ENCODE measurements around the genes TNIP1 and G3BP1.

DNA sequence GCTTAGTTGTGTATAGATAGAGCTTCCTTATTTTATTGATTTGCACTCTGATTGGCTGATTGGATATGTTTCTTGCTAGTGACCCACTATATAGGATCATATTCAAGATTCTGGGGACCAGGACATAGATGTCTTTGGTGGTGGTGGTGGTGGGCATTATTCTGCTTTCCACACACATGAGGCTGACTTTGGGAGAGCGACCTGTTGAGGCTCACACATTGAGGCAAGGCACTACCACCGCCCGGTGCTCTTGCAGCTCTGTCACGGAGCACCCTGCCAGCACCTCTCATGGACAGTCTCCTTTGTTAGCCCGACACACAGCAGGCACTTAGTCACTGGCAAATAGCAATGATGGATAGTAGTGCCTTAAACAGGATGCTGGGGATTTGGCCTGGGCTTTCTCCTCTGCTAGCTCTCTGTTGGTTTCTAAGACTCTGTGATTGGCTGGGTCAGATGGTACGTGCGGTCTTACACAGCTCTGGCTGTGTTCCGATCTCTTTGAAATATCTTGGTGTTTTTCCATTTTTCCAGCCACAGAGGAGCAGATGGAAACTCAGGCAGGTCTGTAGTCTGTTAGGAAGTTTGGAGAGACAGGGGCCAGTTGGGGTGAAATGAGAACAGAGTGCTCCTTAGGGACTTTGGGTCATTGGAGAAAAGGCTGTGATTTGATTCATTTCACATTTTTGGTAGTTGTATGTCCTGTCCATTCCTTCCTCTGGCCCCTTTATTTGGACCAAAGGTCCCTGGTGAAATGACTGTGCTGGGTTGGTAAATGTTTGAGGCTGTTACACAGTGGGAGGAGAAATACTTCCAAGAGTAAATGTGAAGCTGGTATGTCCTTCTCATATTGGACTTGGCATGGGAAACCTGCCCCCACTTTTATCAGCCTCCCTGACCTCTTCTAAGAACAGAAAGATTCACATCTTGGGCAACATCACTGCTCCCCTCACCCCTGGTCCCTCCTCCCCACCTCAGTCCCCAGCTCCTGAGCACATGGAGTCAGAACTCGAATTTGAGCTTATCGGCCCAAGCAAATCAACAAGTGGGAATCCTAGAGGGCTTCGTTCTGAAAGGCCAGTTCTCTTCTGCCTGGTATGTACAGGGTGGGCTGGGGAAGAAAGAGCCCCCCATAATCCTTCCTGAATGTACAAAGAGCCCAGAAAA, 3.3 kb downstream of the SMIM3 start:
- PRO-cap, 2 experiments, result peak in 2 of 2 experiments; most common plus-strand start position 534 of the sequence (in 2); most common minus-strand start position 304 of the sequence (in 2)

GRCh38 chr5:150860359-150860932, 14.1 kb downstream of the IRGM start:
- PRO-cap, 2 experiments, result no peak in any of the 2 experiments

DNA sequence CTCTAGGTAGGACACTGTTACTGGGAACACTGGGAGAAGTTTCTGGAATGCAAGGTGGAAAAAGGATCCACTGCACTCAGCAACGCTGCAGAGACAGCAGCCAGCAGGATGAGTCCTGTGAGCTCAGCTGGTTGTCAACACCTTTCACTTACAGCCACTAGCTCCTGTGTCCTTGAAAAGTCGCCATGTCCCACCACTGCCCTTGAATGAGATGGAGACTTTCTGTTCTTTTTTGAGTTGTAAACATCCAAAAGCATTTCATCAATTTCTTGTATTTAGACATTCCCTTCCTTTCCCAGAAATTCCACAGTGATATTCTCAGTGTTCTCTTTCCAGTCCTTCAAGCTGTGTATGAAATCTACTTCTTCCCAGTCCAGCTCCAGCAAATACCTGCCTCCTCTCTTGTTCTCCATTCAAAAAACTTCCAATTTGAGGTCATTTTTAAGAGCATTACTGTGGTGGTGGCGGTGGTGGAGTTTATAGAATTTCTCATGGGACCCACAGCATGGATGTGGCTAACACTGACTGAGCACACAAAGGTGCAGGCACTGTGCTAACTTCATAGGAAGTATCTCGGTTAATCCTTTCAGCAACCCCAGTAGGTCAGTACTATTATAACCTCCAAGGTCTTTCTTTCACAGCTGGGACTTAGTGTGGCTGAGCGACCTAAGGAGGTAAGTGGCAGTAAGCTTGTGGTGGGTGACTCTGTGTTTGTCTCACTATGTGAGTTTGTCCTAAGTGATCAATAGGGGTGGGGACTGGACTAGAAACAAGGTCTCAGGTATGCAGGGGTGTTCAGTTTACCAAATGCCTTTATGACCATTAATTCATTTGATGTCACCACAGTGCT, 15.0 kb upstream of the GPX3 start:
- PRO-cap, 2 experiments, result no peak in any of the 2 experiments

DNA sequence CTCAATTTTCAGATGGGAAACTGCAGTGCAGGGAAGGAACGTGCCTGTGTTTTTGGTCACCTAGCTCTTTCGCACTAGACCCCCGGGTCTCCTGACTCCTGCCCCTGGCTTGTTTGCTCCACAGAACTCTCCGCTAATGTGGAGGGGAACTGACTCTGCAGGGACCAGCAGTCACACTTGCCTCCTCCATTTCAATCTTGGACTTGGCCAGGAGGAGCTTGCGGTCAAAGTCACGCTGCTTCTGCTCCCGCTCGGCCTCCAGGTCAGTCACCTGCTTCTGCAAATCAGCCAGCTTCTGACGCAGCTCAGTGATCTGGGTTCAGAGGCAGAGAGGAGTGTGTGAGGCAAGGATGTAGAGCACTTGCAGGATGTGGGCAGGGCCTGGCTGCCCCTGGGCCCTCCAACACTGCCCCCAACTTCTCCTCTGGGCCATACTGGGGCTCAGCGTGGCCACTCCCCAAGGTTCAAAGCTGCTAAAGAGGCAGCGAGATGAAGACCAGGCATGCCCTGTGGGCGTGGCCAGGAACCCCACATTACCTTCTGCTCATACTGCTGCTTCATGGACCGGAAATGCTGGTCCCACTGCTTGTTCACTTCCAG, 22.1 kb downstream of the GPX3 start:
- PRO-cap, 2 experiments, result peak in 1 of 2 experiments; most common plus-strand start position 322 of the sequence (in 1); most common minus-strand start position 138 of the sequence (in 1)

GRCh38 chr5:151080408-151081725, at the start of gene TNIP1:
Gene TNIP1 (minus strand): TSS chr5:151081034.
- PRO-cap, 2 experiments, result peak in 2 of 2 experiments; most common plus-strand start chr5:151080556 (in 2); most common minus-strand start chr5:151081034 (in 2)

DNA sequence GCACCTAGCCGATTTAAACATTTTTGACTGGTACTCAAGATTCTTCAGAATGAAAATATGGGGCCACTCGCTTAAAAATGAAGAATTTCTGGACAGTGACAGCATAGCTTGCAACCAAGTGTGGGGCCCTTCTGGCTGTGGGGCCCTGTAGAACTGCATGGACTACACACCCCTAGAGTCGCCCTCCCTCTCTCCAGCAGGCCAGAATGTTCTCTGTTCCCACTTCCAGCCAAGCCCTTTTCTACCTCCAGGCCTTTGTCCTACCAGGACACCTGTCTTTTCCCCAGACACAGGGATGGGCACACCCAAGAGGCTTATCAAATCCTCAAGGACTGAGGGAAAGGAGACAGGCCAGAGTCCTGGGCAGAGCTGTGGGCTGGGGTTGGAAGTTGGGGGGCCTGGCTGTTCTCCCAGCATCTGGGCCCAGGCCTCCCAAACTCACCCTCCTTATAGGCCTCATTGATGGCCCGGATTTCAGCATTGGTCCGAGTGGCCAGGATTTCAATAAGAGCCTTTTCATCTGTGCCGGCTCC, 38.1 kb upstream of the TNIP1 start:
- PRO-cap, 2 experiments, result no peak in any of the 2 experiments

DNA sequence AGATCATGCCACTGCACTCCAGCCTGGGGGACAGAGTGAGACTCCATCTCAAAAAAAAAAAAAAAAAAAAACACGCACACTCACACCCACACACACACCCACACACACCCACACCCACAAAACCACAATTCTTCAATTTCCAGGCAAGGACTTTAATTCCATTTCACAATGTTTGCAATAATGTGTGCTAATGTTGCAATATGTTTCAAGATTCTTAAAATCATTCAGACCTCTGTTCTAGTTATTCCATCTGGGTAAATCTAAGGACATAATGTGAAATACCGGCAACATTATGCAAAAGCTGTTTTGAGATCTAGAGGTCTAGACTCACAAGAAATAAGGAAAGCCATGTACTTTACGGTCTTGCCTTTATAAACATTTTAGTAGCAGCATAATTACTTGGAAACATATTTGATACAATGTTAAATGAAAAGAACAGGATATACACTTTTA, 28.2 kb downstream of the CCDC69 start:
- PRO-cap, 2 experiments, result no peak in any of the 2 experiments

- PRO-cap, 2 experiments, result no peak in any of the 2 experiments
These were observed 6.7 kb downstream of the SLC36A1 start for GRCh38 chr5:151454040-151454633.

- PRO-cap, 2 experiments, result peak in 1 of 2 experiments; most common minus-strand start chr5:151686390 (in 1)
These were observed 510 bp downstream of the SPARC start for GRCh38 chr5:151686326-151686483.

DNA sequence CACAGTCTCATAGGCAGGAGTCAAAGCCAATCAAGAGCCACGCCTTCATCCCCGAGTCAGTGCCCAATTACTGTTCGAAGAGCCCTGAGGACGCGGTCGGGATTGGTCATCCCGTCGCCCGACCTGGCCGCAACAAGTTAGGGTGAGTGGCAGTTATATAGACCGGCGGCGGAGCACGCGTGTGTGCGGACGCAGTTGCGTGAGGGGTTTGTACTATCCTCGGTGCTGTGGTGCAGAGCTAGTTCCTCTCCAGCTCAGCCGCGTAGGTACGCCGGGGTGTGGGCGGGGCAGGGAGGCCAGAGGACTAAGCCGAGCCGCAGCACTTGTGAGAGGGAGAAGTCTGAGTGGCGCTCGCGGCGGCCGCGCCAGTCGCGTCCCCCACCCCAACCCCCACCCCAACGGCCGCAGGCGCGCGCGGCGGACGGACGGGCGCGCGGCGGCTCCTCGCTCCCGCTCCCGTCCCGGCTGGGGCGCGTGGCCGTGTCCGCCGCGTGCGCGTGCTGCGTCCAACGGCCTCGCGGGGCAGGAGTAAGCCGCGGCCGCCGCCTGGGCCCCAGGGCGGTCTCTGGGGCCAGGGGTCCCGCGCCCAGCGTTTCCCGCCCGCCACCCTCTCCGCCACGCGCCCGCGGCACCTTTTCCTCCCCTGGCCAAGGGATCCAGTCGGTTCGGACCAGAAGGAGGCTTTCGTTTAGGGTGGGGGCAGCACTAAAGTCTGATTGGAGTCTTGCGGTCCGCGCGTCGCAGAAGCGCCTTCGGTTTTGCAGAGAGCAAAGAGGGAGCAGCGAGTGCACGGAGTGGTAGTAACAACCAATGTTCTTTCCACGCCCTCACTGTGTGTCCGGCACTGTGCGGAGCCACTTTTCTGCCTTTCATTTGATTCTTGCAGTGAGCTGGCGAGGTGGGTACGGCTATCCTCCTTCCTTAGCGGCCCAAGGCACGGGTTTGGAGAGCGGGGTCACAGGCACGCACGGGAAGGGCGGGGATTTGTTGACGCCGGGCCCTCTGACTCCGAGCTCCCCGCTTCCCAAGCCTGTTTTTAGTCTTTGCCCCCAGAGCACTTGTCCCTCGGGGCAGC, at the start of gene G3BP1:
TSS of gene G3BP1 (plus strand) at position 184 of the 1,075 bp plus-strand sequence.
- PRO-cap, 2 experiments, result peak in 2 of 2 experiments; most common plus-strand start position 335 of the sequence (in 2); most common minus-strand start position 342 of the sequence (in 1)

DNA sequence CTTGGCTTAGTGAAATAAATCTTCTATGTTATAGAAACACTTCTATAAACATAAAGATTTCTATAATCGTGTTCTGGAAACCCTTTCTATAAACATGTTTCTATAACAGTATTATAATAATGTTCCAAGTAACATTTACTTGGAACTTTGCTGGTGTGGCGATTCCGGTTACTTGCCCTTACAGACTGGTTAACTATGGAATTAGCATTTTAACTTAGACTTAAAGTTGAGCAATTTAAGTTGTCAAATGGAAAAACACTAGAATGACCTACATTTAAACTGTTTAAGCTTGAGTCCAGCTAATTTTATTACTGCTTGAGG, 1.8 kb downstream of the G3BP1 start:
- PRO-cap, 2 experiments, result no peak in any of the 2 experiments

GRCh38 chr5:153495377-153495719, 4.9 kb downstream of the GRIA1 start:
- PRO-cap, 2 experiments, result no peak in any of the 2 experiments

DNA sequence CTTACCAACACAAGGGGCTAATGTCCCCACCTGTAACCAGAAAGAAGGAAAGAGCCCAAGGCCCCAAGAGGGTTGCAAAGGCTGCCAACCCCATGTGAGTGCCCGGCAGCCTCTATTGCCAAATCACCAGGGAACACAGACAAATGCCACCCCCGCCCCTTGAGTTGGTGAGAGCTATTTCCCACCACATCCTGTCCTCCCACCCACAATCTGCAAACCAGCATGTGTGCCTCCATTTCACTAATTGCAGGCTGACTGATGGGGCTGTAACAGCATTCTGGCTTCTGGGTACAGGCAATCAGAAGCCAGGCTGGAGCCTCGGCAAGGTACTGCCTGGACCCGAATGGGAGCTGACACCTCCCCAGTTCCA, 78.2 kb downstream of the FAM114A2 start:
- PRO-cap, 2 experiments, result no peak in any of the 2 experiments

DNA sequence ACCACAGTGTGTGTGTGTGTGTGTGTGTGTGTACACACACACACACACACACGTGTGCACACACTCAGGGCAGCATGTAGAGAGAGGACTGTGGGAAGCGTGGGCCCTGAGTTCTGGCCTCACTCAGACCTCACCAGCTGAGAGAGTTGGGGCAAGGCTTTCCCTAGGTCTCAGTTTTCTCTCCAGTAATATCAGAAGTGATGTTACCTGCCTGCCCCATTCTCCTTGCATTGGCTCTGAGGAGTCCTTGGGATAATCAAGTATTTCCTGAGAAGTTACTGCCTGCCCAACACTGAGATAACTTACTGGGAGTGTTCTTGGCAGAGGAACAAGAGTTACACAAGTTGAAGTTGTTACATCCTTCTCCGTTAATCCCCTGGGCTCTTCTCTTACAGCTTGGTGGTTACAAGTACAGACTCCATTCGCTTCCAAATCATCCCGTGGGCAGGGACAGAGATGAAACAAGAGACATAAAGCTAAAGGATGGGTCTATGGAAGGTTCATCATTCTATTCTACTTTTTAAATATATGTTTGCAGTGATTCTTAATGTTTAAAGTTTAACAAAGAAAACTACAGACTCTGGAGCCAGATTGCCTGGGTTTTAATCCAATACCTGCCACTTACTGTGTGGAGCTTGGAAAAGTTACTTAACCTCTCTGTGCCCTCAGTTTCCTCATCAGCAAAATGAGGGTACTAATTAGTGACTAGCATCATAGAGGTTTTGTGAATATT, 74.1 kb upstream of the SAP30L start:
- PRO-cap, 2 experiments, result no peak in any of the 2 experiments

GRCh38 chr5:154384458-154385031, 61.3 kb upstream of the SAP30L start:
- PRO-cap, 2 experiments, result no peak in any of the 2 experiments

DNA sequence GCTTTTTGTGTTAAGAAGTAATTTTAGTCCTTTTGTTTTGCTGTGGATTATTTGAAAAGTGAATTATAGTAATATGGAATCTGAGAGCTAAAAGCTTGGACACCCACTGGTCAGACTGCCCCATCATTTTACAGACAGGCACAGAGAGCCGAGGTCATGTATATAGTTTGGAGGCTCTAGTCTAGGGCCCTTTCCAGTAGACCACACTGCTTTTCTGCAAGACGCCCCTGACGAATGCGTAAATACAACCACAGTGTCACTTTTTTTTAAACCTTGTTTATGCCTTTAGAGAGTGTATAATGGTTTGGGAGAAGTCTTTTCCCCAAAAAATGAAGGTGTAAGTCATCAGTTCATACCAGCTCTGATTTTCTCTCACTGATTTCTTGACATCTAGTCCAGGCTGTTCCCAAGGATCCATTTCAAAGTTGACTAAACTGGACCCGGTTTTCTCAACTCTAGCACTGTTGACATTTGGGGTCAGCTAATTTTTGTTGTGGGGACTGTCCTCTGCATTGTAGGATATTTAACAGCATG, 5.6 kb downstream of the SAP30L start:
- PRO-cap, 2 experiments, result no peak in any of the 2 experiments

DNA sequence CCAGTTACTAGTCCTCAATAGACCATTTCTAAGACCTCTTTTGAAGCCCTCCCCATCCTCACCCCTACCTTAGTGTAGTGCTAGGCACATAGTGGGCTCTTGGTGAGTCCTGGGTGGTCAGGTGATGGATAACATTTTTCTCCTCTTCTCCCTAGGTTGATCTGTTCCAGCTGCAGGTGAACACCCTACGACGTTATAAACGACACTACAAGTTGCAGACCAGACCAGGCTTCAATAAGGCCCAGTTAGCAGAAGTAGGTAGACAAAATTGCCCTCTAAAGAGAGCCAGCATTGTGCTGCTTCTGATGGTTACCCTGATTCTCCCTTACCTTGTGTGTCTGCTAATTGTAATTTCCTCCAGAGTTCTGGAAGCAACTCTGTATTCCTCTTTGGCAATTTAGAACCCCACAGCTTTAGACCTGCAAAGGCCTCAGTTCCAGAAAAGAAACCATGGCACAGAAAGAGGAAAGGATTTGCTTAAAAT, 7.5 kb downstream of the SAP30L start:
- PRO-cap, 2 experiments, result no peak in any of the 2 experiments

DNA sequence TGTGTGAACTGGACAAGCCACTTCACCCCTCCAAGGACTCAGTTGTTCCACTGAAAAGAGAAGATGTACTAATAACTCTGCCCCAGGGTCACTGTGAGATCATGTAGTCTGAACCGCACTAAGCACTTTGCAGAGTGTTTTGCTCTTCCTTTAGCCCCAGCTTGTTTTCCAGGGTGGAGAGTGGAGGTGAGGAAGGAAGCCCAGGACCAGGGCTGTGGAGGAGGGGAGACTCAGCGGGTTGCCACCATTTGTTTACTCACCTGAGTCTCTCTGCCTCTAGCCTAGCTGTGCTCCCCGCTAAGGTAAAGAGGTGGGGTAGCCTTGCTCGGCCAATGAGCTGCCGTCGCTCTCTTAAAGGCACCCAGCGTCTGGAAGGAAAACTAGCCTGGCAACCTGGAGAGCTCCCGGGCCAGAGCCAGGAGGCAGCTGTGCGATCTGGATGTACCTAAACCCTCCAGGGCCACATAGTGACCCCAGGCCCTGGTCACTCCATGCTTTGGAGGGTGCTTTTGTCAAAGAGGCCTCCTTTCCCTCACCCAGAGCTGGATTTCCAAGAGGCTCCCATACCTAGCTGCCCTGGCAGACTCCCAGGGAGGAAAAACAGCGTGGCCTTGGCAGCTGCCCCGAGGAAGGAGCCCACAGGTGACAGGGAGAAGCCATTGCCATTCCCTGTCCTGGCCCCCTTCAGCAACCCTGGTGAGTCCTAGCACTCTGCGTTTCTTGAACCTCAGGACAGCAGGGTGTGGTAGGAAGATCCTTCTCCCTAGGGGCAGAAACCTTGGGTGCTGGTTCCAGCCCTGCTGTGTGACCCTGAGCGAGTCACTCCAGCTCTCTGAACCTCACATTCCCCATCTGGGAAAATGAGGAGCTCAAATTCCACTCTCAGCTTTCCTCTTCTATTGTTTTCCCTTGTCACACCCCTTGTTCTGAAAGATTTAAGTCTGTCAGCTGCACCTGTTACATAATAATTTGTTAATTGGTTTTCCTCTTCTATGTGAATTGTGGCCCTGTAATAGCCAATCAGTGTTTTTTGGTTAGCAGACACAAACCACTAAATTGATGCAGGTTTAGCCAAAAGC, 42.4 kb upstream of the LARP1 start:
- PRO-cap, 2 experiments, result no peak in any of the 2 experiments

- PRO-cap, 2 experiments, result peak in 2 of 2 experiments; most common plus-strand start chr5:154756995 (in 1); most common minus-strand start chr5:154756875 (in 1)
These were observed 1.8 kb downstream of the LARP1 start for GRCh38 chr5:154756706-154757603.

DNA sequence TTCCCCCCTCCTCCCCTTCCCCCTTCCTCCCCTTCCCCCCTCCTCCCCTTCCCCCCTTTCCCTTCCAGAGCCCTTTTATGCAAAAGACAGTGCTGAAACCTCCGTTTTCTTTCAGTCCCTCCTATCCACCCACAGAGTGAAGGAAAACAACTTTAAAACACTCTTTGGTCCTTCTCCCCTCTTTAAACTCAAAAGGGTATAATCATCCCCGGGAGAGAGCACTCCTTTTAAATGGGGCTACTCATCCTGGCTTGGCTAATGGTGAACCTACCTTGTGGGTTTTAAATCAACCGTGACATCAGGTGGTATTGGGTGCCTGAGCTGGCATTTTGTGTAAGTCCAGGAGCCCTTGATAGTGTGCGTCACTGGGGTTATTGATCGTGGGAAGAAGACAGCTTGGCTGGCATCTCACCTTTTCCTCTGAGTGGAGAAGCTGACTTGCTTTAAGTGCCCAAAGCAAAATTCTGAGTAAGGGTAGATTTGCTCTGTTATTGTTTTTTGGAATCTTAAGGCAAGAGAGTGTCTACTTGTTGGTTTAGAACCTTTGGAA, 2.8 kb downstream of the LARP1 start:
- PRO-cap, 2 experiments, result no peak in any of the 2 experiments